Measurements from ENCODE around the genes IL26 and SLC35E3.

DNA sequence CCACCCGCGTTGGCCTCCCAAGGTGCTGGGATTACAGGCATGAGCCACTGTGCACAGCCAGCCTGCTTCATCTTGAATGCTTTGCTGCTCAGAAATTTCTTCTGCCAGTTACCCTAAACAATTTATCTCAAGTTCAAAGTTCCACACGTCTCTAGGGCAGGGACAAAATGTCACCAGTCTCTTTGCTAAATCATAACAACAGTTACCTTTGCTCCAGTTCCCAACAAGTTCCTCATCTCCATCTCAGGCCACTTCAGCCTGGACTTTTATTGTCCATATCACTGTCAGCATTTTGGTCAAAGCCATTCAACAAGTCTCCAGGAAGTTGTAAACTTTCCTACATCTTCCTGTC lies 159.6 kb upstream of the DYRK2 start:
- PRO-cap, 2 experiments, result no peak in any of the 2 experiments

DNA sequence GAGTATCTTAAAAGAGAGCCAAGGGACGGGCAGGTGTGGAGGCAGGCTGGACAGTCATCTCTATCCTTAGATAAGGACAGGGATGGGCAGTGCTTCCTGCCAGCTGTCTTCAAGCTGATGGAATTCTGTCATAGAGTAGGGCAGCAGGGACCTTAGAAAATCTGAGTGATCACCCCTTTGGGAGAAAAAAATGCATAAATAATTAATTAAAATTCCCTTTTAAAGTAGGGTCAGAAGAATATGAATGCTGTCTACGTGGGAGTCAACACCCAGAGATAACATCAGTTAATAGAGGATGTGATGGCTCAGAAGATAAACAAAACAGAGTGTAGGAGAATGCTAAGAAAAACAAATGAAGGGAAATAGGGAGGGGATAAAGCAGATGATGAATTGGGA lies 57.3 kb downstream of the DYRK2 start:
- PRO-cap, 2 experiments, result no peak in any of the 2 experiments

GRCh38 chr12:67747674-67748424 lies 99.3 kb downstream of the DYRK2 start:
- PRO-cap, 2 experiments, result no peak in any of the 2 experiments

DNA sequence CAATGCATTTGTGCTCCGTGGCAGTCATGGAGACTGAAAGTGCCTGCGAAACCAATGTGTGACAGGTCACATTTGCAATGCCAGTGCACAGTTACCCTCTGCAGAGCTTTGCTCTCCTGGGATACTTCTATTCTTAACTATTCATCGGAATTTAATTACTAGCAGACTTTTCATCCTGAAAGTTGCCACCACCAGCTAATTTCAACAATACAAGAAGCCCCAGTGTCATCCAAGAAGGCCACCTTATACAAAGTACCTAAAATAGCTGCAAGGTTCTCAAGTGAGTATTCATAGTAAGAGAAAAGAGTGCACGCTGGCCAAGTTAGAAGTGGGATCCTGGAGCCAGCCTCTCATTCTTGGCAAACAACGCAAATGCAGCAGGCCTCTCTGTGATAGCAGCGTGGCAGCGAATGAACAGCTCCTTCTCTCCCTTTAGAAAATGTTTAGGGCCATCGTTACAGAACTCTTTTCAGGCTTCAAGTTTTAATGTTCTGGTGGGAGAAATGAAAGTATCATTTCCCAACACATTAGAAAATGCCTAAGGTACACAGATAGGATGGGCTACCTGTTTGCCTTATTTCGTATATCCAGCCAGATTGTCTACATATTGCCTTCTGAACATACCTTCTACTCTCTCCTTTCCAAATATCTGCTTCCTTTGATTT lies 248.3 kb downstream of the IFNG start:
- PRO-cap, 2 experiments, result no peak in any of the 2 experiments

DNA sequence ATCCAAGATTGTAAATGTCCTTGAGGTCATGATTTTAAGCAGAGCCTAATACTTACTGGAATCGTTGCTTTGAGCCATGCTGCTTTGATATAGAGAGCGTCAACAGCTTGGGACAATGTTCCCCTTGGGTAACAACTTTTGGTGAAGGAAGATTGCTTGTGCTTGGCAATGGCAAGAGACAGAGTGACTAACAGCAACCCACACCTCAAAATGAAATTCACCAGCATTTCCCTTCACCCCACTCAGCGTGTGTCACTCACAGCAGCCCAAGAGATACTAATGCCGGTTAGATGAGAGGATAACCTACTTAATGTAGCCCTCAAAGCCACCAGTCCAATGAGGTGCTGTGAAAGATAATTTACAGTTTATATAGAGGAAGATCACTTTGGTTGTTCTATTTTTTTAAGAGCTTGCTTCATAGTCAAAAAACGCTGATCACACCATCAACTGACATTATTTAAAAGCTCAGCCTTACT lies at the start of gene IL26:
IL26 (minus strand) TSS at position 281 of the 476 bp plus-strand sequence.
- PRO-cap, 2 experiments, result no peak in any of the 2 experiments

DNA sequence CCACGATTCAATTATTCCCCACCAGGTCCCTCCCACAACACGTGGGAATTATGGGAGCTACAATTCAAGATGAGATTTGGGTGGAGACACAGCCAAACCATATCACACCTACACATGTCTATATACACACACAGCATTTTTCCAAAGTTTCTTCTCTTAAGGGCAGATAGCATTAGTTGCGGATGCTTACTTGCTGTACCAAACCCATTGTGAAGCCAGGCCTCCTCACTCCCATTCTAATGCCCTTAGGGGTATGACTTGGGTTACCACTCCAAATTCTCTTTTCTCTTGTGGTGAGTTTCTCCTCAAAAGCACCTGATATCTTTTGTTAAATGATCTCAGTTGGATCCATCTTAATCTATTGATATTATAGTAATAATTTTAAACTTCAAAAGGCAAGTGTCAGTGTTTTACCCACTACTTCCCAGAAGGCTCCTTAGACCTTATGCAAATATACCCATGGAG lies 104.0 kb upstream of the RAP1B start:
- PRO-cap, 2 experiments, result no peak in any of the 2 experiments

- PRO-cap, 2 experiments, result no peak in any of the 2 experiments
These were observed 72.0 kb upstream of the RAP1B start for GRCh38 chr12:68538688-68539109.

DNA sequence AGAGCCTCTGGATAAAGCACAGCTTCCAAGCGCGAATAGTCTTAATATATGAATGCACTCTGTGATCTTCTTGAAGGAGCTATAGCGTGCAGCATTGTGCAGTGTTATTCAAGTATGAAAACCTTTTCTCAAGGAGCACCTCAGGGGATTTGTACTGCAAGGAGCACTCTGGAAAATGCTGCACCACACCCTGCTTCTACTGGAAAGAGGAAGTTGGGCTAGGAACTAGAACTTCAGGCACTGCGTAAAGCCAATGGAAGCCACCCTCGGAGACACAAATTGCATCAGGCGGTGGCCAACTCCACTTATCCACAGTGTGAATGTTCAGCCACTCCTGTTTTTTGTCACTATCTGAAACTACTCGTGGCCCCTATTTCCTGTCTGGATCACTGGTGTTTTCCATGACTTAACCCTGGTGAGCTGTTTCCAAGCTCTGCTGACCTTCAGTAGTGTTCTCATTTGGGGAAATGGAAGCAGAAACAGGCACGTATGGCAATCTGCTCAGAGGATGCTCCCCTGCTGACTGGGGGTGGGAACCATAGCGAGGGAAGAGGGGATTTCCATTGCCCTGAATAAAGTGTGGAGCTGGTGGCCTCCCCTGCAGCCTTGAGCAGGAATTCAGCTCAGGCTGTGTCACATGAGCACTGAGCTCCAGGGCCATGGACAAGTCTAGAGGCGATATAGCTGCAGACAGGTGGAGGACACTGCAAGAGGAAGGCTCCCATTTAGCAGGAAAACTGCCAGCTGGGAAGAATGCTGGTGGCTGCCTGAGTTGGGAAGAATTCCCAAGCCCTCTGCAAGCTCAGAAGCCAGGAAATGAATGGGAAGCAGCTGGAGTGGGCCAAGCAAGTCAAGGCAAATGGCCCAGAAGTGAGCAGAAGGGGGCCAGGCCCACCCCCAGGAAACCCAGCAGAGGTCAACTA lies 50.6 kb upstream of the RAP1B start:
- PRO-cap, 2 experiments, result no peak in any of the 2 experiments

- PRO-cap, 2 experiments, result no peak in any of the 2 experiments
These were observed 2.8 kb downstream of the RAP1B start for GRCh38 chr12:68613526-68613875.

DNA sequence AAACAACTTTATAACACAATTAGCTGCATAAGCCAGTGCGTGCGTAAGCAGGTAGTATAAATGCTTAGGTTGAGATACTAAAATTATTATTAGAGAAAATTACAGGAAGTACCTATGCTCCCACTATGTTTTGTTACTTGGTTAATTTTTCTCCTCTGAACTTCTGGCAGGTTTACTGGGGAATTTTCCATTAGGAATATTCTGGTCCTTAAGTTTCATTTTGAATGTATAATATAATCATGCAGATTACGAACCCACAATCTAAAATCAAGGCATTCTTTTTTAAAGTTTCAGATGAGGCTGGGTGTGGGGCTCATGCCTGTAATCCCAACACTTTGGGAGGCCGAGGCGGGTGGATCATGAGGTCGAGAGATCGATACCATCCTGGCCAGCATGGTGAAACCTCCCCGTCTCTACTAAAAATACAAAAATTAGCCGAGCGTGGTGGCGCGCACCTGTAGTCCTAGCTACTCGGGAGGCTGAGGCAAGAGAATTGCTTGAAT lies 14.7 kb downstream of the RAP1B start:
- PRO-cap, 2 experiments, result no peak in any of the 2 experiments

DNA sequence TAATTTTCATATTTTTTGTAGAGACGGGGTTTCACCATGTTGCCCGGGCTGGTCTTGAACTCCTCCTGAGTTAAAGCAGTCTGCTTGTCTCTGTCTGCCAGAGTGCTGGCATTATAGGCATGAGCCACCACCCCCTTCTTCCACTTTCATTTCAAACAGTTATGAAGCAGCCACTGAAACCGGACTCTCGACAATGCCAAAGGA lies 30.4 kb downstream of the RAP1B start:
- PRO-cap, 2 experiments, result no peak in any of the 2 experiments

GRCh38 chr12:68745708-68746489 lies at the start of gene SLC35E3:
Gene SLC35E3, plus strand, starts transcription at chr12:68746176.
- PRO-cap, 2 experiments, result peak in 1 of 2 experiments; most common plus-strand start chr12:68746144 (in 1); most common minus-strand start chr12:68746069 (in 1)

GRCh38 chr12:68784070-68784506 lies 23.9 kb upstream of the MDM2 start:
- PRO-cap, 2 experiments, result no peak in any of the 2 experiments

- PRO-cap, 2 experiments, result no peak in any of the 2 experiments
These were observed 91.4 kb upstream of the CPM start for GRCh38 chr12:69024396-69024826.

DNA sequence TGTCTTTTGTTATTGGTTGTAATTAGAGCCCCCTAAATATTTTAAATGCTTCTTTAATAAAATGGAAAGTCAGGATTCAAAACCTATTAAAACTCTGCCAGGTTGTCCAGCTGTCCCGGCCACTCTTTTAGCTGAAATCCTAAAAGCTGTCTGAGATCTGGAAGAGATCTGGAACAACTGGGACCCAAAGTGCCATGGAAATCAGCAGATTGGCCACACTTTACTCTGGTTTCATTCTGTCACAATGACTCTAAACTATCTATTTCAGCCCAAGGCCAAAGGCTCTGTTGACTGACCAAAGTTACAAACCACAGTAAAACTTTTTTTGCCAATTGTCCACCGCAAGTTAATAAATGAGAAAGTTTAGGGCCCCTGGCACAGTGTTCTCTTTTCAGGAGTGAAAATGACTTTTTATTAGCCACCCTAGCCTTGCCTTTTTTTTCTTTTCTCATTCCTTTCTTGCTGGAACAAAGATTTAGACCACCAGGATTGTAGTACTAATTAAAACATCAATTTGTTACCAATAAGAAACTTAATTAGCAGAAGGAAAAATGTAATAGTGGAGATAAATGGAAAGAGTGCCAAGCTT lies 113.4 kb upstream of the CPM start:
- PRO-cap, 2 experiments, result no peak in any of the 2 experiments

- PRO-cap, 2 experiments, result no peak in any of the 2 experiments
These were observed 120.1 kb upstream of the CPM start for GRCh38 chr12:69052982-69053632.

GRCh38 chr12:69497069-69498088 lies 27.2 kb downstream of the FRS2 start:
- PRO-cap, 2 experiments, result no peak in any of the 2 experiments

DNA sequence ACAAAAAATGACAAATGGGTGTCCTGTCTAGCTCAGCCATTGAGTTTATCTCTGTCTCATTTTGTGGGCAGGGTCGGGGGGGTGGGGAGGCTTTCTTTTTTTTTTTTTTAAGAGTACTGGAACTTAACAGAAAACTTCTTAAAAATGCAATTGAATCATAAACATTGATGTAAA lies 41.4 kb upstream of the CCT2 start:
- PRO-cap, 2 experiments, result no peak in any of the 2 experiments

GRCh38 chr12:69739656-69740340 lies 1.1 kb downstream of the RAB3IP start:
- PRO-cap, 2 experiments, result peak in 1 of 2 experiments; most common plus-strand start chr12:69739800 (in 1); most common minus-strand start chr12:69739756 (in 1)

GRCh38 chr12:69819989-69820486 lies 5.0 kb upstream of the MYRFL start:
- PRO-cap, 2 experiments, result no peak in any of the 2 experiments